Lower leg skin (tissue), 2 donors: ENCODE measurements around a stretch of chr10.

DNA sequence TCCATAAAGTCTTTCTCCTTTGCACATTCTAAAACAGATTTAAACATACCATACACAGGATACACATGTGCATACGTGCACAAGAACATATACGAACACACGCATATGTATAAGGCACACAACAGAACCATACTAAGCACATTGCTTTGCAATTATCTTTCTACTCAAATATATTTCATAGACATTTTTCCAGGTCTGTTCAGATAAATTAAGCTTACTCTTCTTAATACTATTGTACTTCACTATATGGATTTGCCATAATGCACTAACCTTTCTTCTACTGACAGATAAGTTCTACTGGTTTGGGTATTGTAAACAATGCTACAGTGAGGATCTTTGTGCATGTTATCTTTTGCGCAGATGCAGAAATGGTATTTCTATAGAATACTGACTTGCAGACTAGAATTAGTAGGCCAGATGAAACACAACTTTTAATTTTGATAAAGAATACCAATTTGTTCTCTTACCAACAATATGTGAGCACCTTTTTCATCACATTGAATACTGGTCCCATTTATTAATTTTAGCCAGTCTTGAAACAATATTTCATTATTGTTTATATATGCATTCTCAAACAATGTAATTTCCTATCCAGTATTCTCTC is 50.0 kb downstream of the USP6NL start:
- PRO-cap: no peak
- RAMPAGE, long total RNA, 2 experiments: start-site peak on the minus strand in 1 of 2 experiments, centred at position 221 of the sequence, 6 reads per replicate

GRCh38 chr10:11799311-11799817 is 23.8 kb upstream of the PROSER2 start:
- PRO-cap: no peak
- RAMPAGE, long total RNA, 2 experiments: no peak in any of the 2 experiments

- PRO-cap: no peak
- RAMPAGE, long total RNA, 2 experiments: no peak in any of the 2 experiments
These were observed 1.5 kb downstream of the PROSER2 start for GRCh38 chr10:11824217-11825464.

DNA sequence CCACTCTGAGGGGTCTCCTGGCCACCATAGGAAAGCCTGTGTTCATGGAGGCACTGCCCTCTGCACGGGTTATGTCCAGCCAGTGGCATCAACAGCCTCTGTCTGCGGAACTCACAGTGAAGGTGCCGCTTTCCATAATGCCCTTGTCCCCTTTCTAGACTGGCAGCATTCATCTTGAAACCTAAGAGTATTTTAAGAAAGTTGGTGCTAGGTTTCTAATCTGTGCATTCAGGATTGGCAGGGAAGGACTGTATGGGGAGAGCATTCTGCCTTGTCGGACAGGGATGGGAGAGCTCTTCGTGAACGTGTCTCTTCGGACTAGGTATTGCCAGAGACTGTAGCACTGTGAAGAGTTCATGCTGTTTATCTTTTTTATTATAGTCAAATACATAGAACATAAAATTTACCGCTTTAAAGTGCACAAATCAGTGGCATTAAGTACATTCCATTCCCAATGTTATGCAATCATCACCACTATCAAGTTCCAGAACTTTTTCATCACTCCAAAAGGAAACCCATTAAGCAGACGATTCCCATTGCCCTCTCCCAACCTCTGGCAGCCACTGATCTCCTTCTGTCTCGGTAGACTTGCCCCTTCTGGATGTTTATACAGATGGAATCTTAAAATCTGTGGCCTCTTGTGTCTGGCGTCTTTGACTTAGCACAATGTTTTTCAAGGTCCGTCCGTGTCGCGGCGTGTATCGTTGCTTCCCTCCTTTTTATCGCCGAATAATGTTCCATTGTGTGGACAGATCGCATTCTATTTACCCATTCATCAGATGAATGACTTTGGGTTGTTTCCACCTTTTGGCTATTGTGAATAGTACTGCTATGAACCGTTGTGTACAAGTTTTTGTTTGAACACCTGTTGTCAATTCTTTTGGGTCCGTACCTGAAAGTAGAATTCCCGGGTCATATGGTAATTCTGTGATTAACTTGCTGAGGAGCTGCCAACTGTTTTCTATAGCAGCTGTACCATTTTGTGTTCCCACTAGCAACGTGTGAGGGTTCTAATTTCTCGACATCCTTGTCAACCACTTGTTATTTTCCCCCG is 2.7 kb downstream of the PROSER2 start:
- PRO-cap: no peak
- RAMPAGE, long total RNA, 2 experiments: no peak in any of the 2 experiments

DNA sequence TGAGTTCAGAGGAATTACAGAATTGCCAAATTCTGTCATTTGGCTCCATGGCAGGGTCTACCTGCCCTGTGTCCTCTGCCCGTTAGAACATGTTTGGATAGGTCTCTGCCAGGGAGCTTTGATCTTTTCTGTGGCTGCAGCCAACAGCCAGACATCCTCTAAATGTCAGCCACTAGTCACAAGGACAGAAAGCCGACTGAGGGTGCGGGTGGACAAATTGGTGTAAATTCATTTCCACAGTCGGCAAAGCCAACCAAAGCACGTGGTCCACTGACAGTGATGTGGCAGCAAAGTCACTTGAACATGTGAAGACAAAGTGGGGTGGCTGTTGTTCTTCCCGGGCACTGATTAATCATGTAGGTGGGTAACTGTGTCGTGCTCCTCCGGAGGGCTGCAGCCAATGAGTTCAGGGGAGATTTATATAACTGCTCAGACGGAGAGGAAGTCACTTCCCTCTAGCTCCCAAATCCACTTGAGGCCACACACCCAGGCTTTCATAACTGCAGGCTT is 26.7 kb upstream of the CAMK1D start:
- PRO-cap: no peak
- RAMPAGE, long total RNA, 2 experiments: no peak in any of the 2 experiments

DNA sequence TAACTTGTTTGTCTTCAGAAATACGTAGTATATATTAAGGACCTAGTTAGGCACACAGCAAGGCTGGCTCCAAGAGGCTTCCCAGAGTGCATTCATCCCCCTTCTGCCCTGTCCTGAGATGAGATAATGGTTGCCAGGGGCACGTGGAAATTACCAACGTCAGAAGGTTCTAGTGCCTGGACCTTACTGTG is 181.8 kb downstream of the CAMK1D start:
- PRO-cap: no peak
- RAMPAGE, long total RNA, 2 experiments: no peak in any of the 2 experiments

DNA sequence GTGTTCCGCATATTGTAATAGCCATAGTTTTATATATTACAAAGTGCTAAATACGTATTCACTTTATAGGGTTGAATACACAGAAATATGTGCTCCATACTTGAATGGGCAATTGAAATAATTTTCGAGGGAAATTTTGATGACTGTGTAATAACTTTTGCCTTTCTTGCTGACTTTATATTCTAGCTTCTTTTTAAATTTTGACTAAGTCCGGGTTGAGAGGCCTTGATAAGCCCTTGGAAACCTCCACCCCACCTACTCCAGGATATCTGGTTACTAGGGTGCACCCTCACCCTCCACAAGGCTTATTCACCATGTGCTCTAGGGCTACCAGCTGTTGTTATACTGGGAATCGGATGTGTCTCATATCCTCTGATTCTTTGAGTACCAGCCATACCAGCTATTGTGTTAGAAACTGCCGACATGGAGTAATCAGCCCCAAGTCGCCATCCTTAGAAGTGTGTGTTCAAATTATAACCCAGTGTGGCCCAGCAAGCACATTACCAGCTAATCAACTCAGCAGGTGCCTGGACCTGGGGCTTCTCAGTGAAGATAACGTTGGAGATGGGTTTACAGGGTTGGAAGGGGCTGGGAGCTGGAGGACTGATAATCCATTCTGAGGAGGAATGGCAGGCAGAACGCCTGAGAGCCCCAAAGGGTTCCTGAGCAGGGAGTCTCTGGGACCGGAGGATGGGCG is 265.3 kb downstream of the CAMK1D start:
- PRO-cap: no peak
- RAMPAGE, long total RNA, 2 experiments: no peak in any of the 2 experiments

GRCh38 chr10:12637667-12638670 is 288.6 kb downstream of the CAMK1D start:
- PRO-cap: no peak
- RAMPAGE, long total RNA, 2 experiments: no peak in any of the 2 experiments

DNA sequence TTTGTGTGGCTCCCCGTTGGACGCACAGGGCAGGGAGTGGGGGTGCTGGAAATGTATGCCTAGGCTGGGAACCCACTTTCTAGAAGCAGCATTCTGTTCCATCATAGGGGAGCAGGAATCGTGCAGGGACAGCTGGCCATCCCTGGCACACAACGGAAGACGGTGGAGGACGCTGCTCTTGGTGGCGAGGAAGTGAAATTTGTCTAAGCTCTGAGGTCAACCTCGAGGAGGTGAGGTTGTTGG is 299.5 kb downstream of the CCDC3 start:
- PRO-cap: no peak
- RAMPAGE, long total RNA, 2 experiments: no peak in any of the 2 experiments

DNA sequence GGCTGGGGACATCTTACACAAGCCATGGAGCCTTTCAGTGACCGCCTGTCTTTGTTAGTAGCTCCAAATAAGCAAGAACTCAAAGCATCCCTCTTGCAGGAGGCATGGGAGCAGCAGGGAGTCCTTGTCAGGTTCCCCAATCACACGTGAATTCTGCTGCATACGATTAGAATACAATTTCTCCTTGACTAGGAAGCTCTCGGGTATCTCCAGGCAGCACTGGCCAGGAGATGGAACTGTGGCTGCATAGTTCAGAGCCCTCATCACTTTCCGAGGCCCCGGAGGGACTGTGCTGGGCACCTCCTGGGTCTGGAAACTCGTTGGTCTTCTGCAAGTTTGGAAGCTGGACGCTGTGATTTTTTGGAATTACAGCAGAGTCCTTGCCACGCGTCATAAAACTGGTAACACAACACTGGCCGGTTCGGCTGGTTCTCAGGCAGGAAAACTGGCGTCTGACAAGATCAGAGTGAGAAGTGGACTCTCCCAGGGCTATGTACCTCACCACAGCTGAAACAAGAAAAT is 216.1 kb downstream of the CCDC3 start:
- PRO-cap: no peak
- RAMPAGE, long total RNA, 2 experiments: no peak in any of the 2 experiments

DNA sequence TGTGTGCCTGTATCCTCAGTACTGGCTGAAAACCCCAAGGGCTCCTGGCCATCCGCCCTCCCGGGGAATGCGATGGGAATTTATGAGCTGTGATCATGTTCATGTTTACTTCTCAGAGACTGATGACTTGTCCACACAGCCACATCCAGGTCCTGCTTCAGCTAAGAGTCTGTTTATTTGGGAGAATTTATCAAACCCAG is 91.7 kb downstream of the CCDC3 start:
- PRO-cap: unidirectional peak, plus-strand start at position 115 of the sequence
- RAMPAGE, long total RNA, 2 experiments: no peak in any of the 2 experiments

- PRO-cap: no peak
- RAMPAGE, long total RNA, 2 experiments: no peak in any of the 2 experiments
These were observed 769 bp upstream of the BEND7 start for GRCh38 chr10:13529431-13530134.

GRCh38 chr10:13614440-13615195 is 27.9 kb downstream of the PRPF18 start:
- PRO-cap: no peak
- RAMPAGE, long total RNA, 2 experiments: no peak in any of the 2 experiments

- PRO-cap: no peak
- RAMPAGE, long total RNA, 2 experiments: no peak in any of the 2 experiments
These were observed 39.1 kb downstream of the PRPF18 start for GRCh38 chr10:13625672-13626404.

DNA sequence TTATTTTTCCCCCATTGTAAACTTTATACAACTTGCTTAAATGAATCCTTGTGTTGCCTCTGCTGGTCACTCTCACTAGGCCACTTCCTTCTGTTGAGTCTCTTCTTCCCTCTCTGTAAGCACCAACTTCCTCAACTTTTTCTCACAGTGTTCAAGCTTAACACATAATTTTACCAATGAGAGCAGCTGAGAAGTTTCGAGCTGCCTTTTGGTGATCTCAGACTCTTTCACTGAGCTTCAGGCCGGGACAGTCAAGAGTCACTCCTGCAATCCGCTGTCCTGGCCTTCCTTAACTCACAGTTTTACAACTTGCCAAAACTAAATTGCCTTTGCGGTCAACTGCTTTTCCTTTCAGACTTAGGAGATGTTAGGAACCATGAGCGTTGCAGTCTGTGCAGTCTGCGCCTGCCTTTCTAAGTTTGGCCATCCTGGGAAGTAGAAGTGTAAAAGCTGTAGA is 47.5 kb downstream of the PRPF18 start:
- PRO-cap: unidirectional peak, minus-strand start at position 232 of the sequence
- RAMPAGE, long total RNA, 2 experiments: no peak in any of the 2 experiments

DNA sequence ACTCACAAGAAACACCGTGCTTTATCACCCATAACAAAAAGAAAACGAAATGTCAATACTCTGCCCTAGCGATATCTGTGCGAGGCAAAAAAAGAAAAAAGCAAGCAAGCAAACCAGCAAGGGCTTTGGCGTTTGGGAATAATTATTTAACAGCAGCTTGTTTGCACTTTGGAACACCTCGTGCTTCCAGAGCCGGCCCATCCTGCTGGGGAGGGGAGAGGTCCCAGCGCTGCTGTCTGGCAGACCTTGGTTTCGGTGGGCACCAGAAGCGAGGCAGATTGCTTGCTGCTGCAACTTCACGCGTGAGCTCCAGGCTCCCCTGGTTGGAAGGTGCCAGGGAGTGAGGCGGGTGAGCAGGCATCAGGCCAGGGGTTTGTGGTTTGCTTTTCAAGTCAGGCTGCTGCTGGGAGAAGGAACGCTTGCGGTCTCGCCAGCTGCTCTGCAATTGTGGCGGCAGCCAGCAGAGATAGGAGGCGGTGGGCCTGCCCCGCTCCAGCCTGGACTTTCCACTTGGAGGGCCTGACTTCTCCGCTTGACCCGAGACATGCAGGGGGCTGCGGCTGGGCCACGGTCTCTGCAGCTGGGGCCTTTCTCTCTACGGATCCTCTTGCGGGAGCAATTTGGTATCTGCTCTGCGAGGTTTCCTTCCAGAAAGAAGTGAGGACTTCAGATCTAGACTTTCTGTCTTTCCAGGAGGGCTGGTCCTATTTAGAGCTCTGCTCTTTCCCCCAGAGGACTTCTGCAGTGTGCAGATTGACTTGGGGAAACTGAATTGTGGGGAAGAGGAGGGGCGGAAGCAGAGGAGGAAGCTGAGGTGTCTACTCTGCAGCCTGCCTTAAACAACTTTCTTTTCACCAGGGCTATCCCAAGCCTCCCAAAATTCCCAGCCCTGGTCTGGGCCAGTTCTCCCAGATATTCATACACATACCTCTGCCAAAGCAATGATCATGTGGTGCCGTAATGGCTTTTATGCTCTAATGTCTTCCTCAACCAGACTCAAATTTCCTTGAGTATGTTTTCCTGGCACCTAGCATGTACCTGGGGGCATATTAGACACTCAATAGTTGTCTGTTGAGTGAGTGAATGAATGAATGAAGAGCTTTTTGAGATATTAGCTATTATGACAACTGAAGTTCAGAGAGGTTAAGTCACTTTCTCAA is 131.5 kb downstream of the PRPF18 start:
- PRO-cap: no peak
- RAMPAGE, long total RNA, 2 experiments: no peak in any of the 2 experiments

DNA sequence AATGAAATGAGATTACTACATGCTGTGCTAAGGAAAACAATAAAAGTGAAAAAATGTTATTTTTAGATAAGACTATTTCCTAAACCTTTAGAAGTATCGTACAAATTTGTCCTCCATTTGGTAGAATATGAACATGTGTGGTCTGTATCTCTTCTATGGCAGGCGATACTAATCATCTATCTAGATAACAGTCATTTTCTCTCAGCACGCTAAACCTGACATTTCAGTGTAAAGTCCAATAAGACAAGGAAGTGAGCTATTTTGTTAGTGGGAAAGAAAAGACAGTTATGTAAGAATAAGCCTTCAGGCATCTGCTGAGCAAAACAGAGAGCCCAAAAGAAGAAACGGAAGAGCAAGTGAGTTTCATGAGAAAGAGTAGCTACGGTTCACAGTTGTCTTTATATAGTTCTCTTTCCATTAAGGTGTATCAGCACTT is 170.6 kb downstream of the PRPF18 start:
- PRO-cap: no peak
- RAMPAGE, long total RNA, 2 experiments: no peak in any of the 2 experiments

DNA sequence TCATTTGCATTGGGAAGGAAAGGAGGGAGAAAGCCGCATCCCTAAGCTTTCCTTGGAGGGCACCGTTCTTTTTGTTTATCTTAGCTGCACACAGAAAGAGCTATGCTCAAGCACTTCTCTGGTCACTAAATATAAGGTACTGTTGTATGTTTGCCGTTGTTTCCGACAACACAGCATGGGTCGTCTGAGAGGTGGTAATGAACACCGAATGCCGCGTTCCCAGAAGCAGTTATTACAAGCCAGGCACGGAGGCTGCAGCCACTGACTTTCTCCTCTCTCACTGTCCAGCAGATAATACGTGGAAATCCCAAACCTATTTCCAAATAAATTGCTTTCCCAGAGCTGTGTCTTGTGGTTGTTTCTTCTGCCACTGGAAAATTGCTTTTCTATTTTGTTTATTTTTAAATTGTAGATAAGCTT is 217.2 kb downstream of the PRPF18 start:
- PRO-cap: no peak
- RAMPAGE, long total RNA, 2 experiments: no peak in any of the 2 experiments

DNA sequence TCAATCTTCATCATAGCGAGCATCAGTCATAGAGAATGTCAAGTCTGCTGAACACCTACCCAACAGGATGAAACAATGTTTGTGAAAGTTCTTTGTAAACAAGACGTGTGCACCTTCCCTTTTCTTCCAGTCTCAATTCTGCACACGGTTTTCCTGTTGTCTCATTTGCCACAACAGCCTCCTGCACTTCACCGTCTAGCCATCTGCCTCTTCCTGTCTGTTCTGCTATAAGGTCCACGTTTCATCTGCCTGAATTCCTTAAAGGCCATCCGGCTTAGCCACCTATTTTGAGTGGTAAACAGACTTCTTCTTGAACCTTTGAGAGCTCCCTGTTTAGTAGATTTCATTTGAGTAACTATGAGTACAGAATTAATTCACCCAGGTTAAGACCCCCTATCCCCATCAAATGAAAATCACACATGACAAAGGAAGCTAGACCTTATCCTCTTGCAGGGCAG is 314.4 kb downstream of the FRMD4A start:
- PRO-cap: no peak
- RAMPAGE, long total RNA, 2 experiments: no peak in any of the 2 experiments

DNA sequence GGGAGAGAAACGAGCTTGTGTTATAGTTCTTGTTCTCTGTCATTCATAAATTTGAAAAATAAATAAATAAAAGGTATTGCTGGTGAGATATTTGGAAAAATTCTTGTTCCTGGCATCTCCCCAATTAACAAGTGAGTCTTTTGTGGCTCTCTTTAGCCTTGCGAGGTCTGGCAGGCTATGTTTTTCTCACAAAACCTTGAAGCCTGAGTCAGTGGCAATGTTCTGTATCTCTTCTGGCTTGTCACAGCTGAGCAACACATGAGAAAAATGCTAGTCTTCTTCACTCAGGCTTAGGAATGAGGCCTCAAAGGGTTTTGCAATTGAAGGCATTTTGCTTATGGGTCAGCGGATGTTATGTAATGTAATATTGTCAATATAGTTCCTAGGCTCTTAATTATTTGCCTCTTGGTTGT is 273.9 kb downstream of the FRMD4A start:
- PRO-cap: no peak
- RAMPAGE, long total RNA, 2 experiments: no peak in any of the 2 experiments